Frontal cortex (tissue), 2 donors: ENCODE measurements around a stretch of chr14.

DNA sequence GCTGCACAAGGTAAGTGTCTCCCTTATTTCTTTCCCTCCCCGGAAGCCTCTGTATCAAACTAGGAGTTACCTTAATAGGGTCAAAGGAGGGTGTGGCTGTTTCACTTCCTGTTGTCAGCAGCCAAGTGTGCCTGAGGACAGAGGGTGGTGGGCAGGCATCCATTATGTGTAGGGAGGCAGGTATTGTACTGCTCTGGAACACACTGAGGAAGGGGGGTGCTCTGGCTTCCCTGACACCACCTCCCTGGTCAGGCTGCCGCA lies 132.1 kb upstream of the ARHGAP5 start:
- RAMPAGE, long total RNA: no peak

- RAMPAGE, long total RNA: no peak
Observed at GRCh38 chr14:32092495-32093331, 15.6 kb downstream of the ARHGAP5 start.

DNA sequence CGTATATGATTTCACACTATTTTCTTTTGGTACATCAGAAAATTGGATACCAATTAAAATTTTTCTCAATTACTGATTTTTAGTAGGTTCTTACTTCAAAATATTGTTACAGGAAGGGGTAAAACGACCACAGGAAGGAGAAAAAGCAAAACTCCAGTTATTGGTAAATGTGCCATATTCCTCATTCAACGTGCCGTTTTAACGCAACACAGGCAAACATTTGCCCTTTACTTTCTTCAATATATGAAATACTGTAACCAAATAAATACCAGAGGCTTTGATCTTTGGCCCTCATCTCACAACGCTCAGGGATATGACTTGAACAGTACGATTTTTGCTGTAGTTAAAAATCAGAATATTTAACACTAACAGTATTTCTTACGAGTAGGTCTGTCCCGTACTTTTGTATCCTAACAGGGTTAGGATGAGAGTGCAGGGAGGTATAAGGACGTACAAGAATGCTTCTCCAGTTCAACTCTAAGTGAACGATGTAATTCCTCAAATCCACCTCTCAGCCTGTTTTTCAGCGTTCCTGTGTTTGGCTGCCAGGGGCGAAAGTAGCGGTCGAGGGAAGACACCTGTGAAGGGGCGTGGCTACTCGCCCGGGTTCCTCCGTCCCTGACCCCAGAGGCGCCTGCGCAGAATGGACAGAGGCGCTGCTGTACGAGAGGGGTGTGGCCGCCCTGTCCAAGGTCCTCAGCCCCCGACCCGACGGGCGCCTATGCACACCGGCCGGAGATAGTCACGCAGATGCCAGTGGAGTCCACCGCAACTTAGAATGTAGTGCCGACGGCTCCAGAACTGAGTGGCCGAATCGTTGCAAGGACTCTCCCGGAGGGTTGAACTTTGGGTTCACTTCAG lies 123.8 kb downstream of the ARHGAP5 start:
- RAMPAGE, long total RNA: no peak

DNA sequence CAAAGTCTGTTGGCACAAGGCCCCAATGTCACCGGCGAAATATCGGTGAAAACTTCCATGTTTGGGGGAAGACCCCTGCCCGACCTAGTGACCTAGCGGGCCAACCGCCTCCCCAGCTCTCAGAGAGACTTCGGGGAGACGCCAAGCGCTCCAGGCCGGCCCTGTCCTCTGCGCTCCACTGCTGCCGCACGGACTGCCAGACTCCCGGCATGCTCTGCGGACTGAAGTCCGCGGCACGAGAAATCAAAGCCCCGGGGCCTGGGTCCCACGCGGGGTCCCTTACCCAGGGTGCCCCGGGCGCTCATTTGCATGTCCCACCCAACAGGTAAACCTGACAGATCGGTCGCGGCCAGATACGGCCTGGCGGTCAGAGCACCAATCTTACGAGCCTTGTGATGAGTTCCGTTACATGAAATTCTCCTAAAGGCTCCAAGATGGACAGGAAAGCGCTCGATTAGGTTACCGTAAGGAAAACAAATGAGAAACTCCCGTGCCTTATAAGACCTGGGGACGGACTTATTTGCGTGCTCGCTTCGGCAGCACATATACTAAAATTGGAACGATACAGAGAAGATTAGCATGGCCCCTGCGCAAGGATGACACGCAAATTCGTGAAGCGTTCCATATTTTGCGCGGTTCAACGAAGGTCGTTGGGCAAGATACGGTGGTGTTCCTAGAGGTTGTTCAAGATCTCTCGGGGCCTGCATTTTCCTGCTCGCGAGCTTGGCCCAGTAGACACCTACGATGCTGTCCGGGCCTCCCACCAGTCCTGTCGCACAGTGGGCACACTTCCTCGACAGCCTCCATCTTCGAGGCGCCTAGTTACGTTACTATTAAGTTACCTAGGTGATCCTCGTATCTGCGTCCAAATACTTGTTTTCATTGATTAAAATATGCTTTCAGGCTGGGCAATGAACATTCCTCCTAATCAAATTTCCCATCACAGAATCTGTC lies 124.7 kb downstream of the ARHGAP5 start:
- RAMPAGE, long total RNA: no peak

DNA sequence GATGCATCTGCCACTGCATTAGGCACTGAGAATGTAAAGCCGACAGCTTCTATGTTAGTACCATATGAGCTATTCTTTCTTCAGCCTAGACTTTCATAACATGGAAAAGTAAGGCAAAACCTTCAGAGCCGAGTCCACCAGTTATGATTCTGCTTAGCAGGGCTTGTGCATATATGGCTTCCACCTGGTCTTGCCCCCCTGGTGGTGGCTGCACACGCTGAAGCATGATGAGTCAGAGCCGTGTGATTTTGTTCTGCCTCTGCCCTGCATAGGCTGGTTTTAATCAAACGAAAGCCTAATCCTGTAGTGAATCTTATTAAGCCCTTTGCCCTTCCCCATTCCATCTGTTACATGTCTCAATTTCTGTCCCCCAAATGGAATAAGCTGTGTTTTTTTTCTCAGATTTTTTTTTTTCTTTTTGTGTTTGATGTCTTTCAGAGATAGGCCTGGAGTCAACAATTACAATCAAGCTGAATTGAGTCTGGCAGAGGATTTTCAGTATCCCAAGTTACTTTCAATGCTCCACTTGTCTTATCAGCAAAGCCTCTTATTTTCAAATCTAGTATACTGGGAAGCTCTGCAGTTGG lies 104.0 kb upstream of the AKAP6 start:
- RAMPAGE, long total RNA: no peak

DNA sequence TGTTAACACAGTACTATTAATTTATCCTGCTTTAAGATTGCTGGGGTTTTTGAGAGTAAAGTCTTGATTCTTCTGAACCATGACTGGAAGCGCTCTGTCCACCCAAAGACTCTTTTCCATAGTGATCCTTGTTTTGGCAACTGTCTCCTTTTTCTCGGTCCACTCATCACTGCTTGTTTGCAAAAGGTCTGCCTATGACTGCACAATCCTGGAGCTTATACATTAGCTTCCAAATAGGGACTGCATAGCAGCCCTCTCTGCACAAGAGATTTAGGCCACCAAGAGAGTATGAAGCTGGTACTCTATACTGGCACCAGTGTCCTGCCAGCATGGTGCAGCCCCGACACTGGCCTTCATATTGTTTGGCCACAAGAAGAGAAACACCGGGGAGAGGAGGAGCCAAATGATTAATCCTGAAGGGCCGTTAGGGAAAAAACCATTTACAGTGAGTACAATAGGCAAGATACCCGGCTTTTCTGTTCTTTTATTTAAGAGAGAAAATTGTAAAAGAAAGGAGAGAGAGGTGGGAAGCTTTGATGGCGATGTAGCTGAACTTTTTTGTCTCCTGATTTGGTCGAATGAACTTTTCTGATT lies 99.1 kb downstream of the AKAP6 start:
- RAMPAGE, long total RNA: no peak

- RAMPAGE, long total RNA: no peak
Observed at GRCh38 chr14:32457541-32457822, 128.4 kb downstream of the AKAP6 start.

DNA sequence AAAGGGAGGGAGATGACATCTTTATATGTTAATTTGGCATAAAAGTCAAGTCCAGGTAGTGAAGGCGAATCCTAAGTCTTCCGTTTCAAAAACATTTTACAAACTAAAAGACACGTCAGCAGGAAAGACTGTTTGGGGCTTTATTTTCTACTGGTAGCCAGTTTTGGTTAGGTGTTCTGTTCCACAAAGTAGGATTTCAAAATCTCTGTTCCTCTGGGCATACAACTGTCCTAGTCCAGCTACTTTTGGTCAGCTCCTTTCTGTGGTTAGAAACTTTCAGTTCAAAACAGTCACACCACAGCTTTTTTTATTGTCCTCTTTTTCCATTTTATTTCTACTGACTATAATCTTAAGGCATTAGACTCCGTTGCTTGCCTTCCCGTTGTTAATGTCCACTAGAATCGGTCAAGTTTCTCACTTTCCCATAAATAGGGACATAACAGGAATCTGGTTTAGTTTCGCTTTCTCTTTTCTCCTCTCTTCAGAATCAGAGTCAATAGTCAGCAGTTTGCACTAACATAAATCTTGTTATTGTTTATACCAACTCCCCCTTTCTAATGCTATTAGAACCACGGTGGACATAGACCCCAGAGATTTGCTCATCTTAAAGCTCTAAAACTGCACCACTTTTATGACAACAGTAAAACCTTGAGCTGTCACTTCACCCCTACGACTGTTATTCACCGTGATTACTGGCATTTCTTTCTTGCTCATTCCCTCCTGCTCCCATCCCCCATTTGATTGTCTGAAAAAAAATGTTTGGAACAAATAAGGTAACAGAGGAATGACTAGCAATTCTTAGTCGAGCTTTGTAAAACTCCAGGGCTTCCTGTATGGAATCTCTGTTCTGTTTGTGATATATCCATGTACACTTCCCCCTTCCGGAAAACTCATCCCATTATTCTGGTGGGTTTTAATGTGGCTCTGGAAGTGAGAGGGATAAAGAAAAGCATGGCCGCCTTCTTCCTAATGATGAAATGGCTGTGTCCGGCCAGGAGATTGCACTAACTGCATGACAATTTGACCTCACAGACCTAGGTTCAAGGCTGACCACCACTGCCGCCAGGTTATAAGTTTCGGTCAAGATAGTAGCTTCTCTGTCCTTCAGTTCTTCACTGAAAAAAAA lies 41.4 kb upstream of the NPAS3 start:
- RAMPAGE, long total RNA: no peak

DNA sequence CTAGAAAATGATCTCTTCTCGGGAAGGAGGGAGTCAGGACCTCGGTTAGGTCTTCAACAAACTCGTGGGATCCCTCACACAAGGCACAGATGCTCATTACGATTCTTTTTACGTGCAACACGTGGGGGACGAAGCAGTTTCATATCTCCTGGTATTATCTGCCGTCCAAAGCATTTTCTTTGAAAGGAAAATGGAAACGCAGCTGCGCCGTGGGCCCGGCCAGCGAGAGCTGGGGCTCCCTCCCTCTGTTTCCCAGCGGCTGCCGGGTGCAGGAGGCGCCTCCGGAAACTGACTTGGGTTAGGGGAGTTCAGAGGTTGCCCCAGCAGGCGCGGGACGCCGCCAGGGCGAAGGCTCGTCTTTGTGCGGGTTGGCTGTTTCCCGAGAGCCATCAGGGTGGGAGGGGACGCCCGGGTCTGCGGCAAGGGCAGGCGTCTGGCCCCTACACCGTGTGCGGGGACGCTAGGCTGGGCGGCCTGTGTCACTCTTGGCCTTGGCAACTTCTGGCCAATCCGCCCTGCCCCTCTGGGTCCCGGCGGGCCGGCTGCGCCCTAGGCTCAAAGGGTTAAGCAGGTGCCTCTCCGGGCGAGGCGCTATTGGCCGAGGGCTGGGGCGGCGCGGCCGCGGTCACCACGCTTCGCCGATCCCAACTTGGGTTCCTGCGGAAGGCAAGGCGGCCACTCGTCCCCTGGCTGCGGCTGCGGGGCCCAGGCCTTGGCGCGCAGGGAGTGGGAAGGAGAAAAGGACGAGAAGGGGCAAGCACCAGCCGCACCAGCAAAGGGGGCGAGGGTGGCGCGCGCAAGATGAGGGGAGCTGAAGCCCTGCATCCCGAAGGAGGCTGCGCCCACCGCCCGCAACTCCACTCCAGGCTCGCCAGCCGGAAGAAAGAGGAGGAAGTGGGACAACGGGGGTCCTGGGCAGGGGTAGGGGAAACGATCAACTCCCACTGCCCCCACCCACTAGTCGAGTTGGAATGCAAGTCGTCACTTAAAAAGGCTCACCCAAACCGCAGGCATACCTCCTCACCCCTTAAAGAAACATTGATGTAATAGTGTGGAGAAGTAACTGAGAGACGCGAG lies 5.6 kb upstream of the NPAS3 start:
- RAMPAGE, long total RNA: no peak

- RAMPAGE, long total RNA: no peak
Observed at GRCh38 chr14:33044117-33044463, 105.4 kb downstream of the NPAS3 start.

- RAMPAGE, long total RNA: no peak
Observed at GRCh38 chr14:33880831-33881039, 70.1 kb downstream of the EGLN3 start.

GRCh38 chr14:33958750-33959157 lies 7.9 kb upstream of the EGLN3 start:
- RAMPAGE, long total RNA: no peak

- RAMPAGE, long total RNA: no peak
Observed at GRCh38 chr14:34043633-34044287, 92.9 kb upstream of the EGLN3 start.

GRCh38 chr14:34537357-34537903 lies 2.1 kb downstream of the EAPP start:
- RAMPAGE, long total RNA: no peak

DNA sequence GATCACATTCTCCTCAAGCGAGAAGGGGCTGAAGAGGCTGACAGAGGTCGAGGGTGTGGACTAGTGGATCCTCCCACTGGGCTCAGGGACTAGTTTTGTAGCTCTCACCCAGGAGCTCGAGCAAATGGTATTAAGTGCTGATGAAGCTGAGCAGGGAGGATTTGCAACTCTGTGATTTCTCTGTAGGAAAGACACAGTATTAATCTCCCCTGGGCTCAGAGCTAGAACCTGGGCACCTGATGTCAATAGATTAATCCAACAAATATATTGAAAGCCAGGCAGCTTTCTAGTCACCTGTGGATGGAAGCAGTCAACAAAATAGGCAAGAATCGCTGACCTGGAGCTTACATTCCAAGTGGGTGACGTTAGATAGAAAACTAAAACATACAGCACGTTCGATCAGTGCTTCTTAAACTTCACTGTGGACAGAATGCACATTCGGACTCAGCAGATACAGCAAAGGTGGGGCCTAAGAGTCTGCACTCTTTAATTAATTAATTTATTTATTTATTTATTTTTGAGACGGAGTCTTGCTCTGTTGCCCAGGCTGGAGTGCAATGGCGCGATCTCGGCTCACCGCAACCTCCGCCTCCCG lies 15.3 kb upstream of the EAPP start:
- RAMPAGE, long total RNA: no peak

DNA sequence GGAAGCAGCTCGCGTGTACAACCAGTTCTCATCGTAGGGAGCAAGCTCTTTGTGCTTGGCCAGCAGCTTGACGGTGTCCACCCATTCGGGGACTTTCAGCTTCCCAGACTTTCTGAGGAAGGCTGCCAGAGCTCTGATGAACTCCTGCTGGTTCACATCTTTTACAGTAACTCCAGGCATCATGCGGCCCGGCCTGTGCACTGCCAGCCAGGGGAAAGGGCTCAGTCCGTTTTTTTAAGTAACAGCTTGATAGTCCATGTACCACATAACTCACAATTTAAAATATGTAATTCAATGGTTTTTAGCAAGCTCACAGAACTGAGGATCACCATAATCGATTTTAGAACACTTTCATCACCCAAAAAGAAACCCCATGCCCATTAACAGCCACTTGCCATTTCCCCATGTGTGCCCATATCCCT lies 29.5 kb upstream of the EAPP start:
- RAMPAGE, long total RNA: no peak

GRCh38 chr14:34615286-34615992 lies 14.5 kb downstream of the SNX6 start:
- RAMPAGE, long total RNA: no peak

DNA sequence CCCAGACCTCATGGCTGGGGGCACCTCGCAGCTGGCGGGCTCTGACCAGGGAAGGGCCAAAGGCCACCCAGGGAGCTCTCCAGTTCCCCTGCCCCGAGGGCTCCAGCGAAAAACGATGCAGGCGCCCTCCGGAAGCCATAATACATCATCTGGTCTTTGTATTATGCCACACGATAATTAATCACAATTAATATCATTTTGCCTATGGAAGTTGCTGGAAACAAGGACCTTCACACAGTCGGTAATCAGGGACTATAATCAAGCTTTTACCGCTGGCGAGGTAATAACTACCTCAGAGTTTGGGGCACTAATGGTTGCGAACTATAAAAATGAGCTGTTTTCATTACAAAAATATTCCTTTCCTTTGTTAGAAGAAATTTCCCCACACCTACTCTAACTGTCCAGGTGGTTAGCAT lies 394 bp upstream of the SNX6 start:
- RAMPAGE, long total RNA: no peak

GRCh38 chr14:35213875-35214333 lies 78.3 kb upstream of the PSMA6 start:
- RAMPAGE, long total RNA: no peak

GRCh38 chr14:35286621-35287203 lies 5.5 kb upstream of the PSMA6 start:
- RAMPAGE, long total RNA: no peak